Metastatic Lung Carcinoma in the Adrenal Gland (tissue), 1 donor: ENCODE measurements around a stretch of chr13.

DNA sequence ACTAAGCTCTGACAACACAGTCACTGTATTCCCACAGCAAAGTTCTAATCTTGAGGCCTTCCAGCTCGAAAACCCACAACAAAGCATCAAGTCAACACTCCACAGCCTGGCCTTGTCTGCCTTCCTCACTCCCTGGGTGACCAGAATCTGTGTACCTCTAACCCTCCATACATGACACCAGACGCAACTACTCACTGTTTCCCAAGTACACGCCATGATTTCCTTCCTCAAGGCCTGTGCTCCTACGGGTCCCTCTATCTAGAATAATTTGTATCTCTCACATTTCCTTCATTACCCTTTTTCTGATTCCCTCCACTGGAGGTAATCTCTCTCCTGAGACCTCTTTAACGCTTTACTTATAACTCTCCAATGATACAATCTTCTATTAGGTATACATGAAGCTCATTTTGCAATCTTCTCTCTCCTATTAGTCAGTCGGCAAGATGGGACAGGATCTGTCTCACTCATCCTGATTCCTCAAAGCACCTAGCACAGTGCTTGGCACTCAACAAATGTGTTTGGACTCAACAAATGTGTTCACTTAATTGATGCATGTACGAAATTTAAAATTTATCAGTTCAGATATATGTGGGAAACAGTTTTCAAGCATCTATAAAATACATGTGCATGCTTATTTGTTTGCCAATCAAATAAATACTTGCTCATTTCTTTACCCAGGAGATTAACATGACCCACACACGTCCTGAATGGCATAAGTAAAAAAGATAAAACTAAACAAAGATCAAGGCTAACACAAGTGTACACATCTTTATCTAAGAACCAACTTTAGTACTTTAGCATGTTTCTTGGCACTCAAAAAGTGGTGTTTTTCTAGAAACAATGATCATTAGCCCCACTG lies 87.7 kb upstream of the DOCK9 start:
- PRO-cap = no peak

GRCh38 chr13:99087579-99088498 lies 110.0 kb upstream of the DOCK9 start:
- PRO-cap = bidirectional peak, plus-strand start at chr13:99087828, minus-strand start at chr13:99087627

DNA sequence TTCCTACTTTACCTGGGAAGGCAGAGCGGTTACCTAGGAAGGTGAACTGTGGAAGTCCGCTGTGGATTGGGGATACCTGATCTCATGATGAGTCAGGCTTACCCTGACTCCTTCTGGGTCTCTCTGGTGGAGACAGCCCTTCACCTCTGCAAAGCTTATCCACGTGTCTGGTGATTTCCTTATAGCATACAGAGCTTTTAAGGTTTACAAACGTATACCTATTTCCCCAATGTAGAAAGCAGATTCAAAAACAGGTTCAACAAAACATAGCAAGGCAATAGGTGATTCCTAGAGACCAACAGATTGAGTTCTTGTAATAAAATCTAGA lies 3.8 kb upstream of the UBAC2 start:
- PRO-cap = no peak

GRCh38 chr13:99261458-99262060 lies 3.4 kb upstream of the GPR18 start:
- PRO-cap = no peak

- PRO-cap = no peak
Measured at GRCh38 chr13:99302961-99303480, 4.2 kb downstream of the GPR183 start.

DNA sequence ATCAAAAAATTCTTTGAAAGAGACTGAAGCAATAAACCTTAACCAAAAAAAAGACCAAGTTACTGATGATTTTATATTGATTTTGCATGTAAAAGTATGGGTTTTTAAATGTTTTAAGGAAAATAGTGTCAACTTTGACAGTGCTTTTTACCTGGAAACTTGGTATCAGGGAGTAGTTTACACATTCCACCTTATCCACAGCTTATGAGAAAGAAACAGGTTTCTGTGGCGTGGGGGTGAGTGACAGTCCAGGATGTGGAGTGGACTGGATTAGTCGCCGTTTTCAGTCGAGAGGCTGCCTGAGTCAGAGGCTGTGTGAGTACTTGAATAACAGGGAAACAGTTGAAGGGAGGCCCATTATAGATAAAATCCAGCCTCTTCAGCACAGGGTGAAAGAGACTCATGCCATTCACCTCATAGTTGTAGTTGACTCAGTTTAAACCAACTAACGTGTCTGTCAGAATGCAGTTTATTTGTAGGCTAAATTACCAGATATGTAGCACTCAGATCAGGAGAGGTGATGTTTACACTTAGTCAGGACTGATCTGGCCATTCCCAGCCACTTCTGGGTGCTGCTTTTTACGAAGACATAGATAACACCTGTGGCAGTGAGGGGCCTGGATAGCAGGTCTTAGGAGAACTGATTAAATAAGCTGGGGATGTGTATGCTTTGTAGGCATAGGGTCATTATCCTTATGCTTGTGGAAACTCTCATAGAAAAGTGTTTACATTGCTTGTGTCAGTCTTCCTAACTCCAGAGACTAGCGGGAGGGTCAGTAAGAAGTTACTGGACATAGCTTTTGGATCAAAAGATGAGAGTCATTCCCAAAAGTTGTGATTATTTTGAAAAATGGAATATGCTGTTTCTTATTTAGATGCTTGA lies 708 bp upstream of the GPR183 start:
- PRO-cap = no peak

- PRO-cap = no peak
Measured at GRCh38 chr13:99311064-99312207, 4.2 kb upstream of the GPR183 start.

DNA sequence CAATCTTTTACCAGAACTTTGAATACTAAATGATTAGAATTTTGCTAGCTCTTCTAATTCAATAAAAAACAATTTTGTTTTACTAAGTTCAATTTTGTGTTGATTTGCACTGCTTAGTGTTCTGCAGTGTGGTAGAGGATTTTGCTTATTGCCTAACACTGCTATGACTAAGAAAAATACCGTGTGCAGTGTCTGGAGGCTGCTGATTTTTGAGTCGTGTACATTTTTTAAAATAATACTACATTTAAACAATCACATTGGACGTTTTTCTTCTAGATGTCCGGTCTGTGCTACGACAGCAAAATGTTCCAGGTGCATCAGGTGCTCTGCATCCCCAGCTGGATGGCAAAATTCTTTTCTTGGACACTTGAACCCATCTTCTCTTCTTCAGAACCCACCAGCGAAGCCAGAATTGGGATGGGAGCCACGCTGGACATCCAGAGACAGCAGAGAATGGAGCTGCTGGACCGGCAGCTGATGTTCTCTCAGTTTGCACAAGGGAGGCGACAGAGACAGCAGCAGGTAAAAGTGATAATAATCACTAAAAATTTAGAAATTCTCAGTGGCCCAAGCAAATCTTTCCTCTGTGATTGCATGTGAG lies 32.9 kb upstream of the GPR183 start:
- PRO-cap = no peak

DNA sequence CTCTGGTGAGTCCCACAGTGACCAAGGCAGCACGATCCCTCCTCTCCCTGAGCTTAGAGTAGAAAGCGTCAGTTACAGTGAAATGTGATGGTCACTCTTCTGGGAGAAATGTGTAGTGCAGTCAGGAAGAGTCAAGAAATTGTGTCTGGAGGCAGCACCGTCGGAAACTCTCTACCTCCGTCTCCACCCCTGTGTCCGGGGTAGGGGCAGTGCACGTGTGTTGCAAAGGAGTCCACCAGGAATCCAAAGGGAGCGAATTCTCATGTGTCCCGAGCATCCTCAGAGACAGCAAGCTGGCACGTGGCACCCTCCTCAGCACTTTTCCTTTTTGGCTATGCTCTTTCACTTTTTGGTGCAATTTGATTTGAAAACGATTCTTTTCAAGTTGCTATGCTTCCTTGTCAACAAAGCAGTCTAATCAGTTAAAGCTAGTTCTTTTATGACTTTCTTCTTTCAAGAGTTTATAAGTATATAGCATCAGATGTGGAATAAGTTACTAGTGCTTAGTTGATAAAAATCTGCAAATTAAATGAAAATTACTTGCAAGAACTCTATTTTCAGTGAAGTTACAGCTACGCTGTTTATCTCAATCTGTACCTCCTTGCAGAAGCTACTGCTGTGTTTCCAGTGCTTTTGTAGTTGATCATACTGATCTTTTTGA lies 45.6 kb upstream of the GPR183 start:
- PRO-cap = no peak

DNA sequence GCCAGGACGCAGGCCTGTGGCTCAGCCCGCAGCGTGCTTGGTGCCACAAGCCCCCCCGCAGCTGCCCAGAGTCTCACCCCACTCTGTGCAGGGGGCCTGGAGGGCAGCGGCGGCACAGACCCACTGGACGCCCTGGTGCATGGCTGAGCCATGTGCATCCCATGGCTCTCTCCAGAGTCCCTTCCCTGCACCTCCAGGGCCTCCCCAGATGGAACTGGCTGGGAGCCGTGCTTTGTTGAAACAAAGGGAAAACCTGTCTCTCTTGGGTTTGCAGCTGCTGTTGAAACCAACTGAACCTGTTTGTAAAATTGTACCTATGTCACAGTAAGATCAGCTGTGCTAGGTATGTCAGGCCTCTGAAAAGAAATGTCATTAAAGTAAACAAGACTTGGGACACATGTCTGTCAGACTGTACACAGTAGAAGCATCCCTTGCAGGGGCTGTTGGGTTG lies 48.5 kb upstream of the GPR183 start:
- PRO-cap = no peak

- PRO-cap = no peak
Measured at GRCh38 chr13:99357749-99358455, 50.7 kb upstream of the GPR183 start.

- PRO-cap = no peak
Measured at GRCh38 chr13:99361115-99361539, 53.9 kb upstream of the GPR183 start.

DNA sequence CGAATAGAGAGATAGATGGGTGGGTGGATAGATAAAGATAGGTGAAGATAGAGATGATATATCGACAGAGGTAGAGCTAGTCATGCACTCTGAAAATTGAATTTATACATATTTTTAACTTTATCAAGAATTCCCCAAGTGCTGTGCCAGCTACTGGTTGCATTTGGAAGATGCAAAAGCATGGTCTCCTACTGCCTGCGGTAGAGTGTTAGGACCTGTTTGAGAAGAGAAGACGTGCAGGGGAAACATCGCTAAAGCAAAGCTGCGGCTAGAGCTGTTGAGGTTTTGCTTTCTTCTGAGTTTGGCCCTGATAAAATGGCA lies 88.1 kb upstream of the TM9SF2 start:
- PRO-cap = no peak

GRCh38 chr13:99436778-99437637 lies 64.3 kb upstream of the TM9SF2 start:
- PRO-cap = no peak

GRCh38 chr13:99501909-99502455 lies 710 bp downstream of the TM9SF2 start:
- PRO-cap = no peak

DNA sequence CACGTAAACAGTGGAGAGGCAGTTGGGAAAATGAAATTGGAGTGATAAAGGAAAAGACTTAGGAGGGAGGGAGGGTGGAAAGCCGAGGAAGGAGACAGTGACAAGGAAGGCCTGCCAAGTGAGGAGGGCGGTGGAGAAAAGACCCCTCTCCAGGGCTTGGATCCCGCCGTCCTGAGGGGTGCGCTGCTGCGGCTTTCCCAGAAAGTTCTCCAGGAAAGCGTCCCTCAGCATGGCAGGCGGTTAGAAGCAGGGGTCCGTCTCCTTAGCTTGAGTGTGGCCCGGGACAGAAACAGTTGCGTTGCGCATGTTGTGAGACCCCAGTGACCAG lies 41.2 kb upstream of the CLYBL start:
- PRO-cap = no peak

- PRO-cap = no peak
Measured at GRCh38 chr13:99728678-99729264, 122.3 kb downstream of the CLYBL start.

DNA sequence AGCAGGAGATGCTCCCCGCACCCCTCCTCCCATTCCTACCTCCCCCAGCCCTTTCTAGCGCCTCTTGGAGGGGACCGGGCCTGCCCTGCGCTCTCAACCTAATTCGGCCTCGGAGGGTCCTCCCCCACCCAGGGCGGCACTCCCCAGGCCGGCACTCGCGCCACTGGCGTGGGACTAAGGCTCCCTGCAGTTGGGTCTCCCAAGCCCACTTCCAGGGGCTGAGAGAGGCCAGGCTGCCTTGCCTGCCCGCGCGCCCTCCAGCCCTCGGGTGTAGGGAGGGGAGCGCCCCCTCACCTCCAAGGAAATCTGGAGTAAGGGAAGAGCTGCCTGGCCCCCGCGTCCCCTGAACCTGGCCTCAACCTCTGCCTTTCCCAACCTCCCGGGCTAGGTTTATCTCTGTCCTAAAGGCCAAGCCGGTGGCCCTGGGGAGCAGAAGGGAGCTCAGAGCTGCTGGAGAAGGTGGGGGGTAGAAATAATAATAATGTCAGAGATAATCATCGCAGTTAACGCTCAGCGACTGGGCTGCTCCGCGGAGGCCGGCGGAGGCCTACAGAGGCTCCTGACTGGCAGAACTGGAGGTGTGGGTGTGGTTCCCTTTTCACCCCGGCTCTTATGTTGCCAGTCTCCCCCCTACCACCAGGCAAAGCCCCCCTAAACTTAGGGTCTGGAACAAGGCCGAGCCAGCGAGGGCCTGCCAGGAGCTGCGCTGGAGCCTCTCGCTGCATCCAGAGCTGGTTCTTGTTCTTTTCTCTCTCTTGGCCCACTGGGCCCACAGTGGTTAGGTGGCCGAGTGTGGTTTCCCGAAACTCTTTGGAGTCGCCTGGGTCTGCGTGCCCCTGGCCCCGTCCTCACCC lies 9.6 kb downstream of the ZIC2 start:
- PRO-cap = no peak

DNA sequence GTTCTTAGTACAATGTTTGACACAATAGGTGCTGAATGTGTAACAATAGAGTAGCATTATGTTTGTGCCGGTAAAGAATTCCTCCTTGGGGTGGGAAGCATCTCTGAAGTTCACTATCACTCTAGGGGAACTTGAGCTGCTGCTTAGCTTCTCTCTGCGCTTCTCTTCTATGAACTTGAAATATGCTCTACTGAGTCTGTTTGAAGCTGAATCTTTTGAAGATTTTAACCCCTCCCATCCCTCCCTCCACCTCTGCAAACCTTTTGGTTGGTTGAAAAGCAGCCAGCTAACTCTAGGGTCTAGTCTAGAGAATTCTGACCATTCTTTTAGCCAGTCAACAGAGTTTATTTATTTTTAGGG lies 2.5 kb downstream of the PCCA start:
- PRO-cap = no peak

DNA sequence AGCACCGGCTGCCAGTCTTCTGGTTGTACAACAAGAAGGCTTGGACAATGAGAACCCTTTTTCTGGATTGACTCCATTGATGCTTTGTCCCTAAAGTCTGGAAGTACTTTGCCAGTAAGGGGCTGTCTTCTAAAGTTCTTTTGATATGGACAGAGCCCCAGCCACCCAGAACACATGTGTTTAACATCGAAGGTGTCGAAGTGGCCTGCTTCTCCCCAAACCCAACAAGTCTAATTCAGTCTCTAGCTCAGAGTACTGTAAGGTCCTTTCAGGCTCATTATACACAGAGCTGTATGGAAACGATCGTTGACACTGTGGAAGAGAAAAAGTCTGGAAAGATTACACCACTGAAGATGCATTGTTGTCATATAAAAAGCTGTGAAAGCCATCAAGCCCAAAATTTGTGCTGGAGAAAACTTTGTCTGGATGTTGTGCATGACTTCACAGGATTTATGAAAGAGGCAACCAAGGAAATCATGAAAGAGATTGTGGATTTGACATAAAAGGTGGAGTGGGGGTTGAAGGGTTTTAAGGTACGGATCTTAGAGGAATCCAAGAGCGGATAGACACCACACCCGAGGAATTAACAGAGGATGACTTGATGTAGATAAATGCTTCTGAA lies 236.9 kb downstream of the PCCA start:
- PRO-cap = no peak